Colon Carcinoma Metastatic in the Lung (tissue), 2 donors: Measurements from ENCODE around the genes ZNF678 and WNT3A.

DNA sequence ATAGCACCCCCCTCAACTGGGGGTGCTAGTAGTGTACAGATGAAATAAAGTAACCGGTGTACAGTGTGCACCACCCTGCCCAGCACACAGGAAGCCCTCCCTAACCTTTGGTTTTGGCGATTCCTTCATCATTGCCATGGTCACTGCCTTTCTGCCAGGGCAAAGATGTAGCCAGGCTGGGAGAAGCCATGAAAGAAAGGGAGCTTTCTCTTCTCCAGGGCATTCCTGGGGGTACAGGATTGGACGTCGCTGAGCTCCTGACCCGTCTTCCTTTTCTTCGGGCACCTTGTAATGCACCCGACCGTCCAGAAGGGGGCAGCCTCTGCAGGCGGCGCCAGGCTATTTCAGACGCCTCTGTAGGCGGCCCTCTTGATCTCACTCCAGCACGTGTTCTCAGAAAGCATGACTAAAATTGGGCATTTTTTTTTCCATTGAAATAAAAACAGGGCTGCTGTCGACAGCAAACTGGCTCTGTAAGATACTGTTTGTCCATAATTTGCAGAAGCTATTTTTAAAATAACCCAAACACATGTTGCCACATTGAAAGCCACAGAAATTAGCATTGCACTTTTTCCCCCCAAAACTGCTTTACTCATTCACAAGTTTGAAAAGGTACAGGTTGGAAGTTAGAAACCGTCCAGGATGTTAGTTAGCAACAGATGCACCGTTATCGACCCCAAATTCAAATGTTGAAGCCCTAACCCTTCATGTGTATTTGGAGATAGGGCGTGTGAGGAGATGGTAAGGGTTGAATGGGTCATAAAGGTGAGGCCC, 78.0 kb downstream of the STUM start:
- PRO-cap, 2 experiments = no peak in any of the 2 experiments

- PRO-cap, 2 experiments = no peak in any of the 2 experiments
Observed at GRCh38 chr1:226645730-226646592, 93.1 kb downstream of the ITPKB start.

GRCh38 chr1:226672114-226672803, 66.8 kb downstream of the ITPKB start:
- PRO-cap, 2 experiments = no peak in any of the 2 experiments

- PRO-cap, 2 experiments = no peak in any of the 2 experiments
Observed at GRCh38 chr1:226702297-226703163, 36.6 kb downstream of the ITPKB start.

DNA sequence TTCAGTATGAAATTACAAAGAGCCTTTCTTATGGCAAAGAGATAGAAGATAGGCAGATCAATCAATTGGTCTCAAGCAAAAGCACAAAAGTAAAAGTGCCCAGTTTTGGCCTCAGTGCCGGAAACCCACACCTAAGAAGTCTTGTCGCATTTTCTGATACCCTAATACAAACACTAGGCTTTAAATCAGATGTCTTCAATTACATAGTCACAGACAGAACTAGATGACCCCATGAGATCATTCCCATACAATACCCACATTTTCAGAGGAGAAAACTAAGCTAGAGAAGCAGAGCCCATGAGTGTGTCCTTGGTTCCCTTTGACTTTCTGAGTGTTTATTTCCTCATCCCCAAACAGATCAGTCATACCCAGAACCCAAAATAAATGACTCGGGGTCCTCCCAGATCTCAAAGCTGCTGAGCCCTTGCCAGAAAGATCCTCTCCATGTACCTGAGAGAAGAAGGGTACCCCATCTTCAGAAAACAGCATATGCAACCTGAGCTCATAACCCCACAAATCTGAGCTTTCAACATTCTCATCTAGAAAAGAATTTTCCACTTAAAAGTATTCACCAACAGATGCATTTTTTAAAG, 7.6 kb downstream of the ITPKB start:
- PRO-cap, 2 experiments = no peak in any of the 2 experiments

- PRO-cap, 2 experiments = no peak in any of the 2 experiments
Observed at GRCh38 chr1:226739600-226740505, 771 bp upstream of the ITPKB start.

DNA sequence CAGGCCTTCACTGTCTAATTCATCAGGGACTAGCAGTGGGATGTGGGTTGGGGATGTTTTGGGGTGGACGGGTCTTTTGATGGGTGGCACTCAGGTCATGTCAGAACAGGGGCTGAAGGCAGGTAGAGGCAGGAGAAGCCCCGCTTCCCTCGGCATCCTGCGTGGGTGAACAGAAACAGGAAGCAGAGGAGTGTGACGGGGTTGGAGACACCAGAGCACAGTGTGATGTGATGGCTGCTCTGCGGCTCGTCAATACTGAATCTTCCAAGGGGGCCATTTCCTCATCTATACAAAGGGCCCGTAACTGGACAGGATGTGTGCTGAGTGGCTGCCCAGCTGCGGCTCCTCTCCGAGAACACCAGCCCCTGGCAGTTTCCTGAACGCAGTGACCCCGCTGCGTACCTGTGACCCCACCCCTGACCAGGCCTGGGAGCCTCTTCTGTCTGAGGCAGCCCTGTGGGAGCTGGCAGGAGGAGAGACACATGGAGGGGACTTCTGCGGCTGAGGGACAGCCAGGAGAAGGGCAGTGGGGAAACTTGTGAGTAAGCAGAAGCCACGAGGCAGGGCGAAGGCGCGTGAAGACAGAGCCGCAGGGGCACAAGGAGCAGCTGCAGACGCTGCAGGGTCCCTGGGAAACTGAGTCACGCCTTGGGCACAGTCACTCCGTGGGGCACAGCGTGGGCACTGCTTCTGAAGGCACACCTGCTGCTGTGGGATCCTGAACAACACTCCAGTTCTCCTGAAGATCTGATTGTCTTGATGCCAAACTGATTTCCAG, 60.0 kb upstream of the ITPKB start:
- PRO-cap, 2 experiments = no peak in any of the 2 experiments

DNA sequence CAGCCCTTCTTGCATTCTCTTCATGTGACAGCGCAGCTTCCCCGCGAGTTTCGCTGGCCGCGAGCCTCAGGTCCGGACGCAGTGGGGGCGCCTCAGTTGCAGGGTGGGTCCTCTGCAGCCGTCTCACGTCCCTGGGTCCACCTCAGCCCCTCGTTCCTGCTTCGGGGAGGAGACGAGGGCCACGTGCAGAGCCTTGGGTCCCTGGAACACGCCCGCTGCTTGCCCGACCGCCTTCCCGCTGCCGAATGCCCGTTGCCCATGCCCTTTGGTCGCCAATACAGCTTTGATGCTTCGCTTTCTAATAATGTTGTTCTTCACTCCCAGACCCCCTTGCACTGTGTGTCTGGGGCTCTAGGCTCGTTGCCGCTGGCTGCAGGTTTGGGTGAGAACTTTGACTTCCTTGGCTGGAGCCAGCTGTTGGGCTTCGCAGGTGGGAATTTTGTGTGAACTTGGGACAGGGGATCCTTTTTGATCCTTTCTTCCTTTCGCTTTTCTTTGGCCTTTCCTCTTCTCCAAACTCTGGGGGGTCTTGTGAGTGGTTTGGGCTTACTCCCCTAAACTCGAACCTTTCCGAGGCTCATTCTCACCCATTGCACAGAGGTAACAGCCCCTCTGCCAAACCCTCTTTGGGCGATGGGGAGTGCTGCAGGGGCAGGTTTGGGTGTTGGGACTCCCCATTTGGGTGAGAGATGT, 530 bp downstream of the COQ8A start:
- PRO-cap, 2 experiments = peak in 1 of 2 experiments; most common minus-strand start position 247 of the sequence (in 1)

DNA sequence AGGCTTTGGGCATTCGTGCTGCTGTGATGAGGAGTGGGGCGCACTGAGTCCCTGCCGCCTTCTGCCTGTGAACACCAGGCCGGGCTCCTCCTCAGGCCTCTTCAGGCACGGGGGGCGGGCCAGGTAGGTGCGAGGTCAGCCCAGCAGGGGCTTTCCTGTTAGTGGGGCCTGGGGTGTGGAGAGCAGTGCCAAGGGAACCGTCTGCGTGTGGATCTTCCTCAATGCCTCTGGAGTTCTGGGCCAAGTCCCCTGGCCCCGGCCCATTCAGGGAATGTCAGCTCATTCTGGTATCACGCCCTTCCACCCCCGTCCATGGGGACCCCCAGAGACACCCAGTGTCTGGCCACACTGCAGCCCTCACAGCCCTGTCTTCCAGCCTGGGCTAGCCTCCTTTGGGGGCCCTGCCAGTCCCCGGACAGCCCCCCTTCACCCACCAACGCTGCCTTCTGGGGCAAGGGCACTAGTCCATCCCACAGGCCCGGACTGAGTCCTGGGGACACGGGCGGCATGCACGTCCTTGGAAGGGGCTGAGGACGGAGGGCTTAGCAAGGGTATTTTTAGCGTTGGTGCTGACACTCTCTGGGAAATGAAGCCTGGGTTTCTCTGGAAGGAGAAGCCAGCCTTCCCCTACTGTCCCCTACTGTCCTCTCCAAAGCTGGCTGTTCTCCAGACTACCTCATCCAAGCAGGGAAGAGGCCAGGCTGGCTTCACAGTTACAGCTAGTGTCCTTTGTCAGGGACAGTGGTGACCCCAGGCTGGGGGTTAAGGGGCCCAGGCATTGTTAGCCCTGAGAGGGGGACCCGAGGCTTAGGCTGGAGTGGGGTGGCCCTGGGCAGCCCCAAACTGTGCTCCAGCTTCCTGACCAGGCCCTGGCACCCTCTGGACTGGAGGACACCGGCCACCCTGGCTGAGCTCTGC, 39.4 kb downstream of the COQ8A start:
- PRO-cap, 2 experiments = no peak in any of the 2 experiments

DNA sequence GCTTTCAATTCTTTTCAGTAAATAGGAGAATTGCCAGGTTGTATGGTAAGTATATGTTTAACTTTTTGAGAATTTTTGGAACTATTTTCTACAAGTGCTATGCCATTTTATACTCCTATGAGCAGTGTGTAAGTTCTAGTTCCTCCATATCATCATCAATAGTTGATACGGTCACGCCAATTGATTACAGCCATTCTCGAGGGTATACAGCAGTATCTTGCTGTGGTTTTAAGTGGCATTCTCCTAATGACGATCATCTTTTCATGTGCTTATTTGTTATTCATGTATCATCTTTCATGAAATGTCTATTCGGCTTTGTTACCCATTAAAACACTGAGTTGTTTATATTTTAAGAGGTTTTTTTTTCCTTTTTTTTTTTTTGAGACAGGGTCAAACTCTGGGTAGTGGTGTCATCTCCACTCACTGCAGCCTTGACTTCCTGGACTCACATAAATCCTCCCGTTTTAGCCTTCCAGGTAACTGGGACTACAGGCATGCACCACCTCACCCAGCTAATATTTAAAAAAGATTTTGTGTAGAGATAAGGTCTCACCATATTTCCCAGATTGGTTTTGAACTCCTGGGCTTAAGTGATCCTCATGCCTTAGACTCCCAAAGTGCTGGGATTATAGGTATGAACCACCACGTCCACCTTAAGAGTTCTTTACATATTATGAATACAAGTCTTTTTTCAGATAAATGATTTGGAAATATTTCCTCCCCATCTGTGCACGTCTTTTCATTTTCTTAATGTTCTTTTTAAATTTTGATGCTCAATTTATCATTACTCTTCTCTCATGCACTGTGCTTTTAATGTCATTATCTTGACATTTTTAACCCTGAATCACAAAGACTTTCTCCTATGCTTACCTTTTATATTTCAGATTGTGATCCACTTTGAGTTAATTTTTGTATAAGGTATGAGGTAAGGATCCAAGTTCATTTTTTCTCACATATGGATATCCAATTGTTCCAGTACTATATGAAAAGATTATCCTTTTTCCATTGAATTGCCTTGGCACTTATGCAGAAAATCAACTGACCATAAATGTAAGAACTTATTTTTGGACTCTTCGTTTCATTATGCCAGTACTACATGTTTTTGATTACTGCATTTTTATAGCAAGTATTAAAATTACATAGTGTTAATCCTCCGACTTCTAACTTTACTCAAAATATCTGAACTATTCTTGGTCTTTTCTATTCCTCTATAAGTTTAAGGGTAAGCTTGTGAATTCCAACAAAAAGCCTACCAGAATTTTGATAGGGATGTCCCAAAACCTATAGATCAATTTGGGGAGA, 146.7 kb downstream of the COQ8A start:
- PRO-cap, 2 experiments = no peak in any of the 2 experiments

DNA sequence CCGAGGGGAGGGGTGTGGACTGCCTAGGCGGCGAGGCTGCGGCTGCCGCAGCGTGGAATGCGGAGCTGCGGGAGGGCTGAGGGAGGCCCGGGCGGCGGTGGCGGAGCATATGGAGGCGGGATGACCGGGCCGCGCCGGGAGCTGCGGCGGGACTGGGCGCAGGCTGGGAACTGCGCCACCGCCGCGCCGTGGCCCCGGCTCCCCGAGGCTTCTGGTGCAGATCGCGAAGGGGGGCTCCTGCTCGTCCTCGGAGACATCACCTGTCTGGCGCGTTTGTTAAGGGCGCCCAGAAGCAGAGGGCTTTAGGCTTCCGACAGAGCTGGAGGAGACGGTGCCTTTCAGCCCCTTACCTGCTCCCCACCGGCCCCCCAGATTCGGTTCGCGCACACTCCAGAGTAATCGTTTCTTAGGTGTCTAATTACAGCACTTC, 391 bp upstream of the CDC42BPA start:
- PRO-cap, 2 experiments = peak in 2 of 2 experiments; most common plus-strand start position 26 of the sequence (in 1); most common minus-strand start position 213 of the sequence (in 2)

GRCh38 chr1:227563281-227564544, at the start of gene ZNF678:
Gene ZNF678, plus strand, starts transcription at chr1:227563556.
- PRO-cap, 2 experiments = peak in 2 of 2 experiments; most common plus-strand start chr1:227563565 (in 2); most common minus-strand start chr1:227563782 (in 2)

DNA sequence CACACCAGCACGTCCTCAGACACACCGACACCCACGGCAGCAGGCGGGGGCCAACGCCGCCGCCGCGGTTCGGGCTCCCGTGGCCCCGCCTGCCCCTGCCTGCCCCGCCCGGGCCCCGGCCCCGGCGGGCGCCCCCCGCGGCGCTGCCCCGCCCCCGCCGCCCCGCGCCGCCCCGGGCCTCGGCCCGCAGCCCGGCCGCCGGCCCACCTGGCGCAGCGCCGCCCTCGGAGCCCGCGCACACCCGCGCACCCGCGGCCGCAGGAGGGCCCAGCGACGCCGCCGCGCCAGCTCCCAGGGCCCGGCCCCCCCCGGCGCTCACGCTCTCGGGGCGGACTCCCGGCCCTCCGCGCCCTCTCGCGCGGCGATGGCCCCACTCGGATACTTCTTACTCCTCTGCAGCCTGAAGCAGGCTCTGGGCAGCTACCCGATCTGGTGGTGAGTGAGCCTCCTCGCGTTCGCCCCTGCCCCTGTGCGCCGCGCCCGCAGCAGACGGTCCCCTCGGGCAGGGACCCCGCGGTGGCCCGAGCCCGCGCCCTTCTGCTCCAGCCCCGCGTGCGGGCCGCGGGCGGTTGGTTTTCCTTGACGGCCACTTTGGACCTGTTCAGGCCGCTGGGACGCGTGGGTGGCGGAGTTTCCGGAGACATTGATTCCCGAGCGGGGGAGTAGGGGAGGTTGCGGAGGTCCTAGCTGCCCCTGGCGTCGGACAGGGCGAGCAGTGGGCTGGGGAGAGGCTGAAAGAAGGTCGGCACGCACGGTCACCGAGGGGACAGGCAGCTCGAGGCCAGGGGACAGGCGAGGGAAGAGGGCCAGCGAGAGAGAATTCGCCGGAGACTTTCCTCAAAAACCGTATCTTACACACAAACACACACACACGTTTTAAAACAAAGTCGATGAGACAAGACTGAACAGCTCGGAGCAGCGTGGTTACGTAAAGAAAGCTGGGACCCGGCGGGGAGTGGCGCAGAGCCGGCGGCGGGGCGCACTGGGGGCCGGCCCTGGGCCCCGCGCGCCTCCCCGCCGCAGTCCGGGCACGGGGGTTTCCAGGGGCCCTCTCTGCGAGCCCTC, at the start of gene WNT3A:
TSS of gene WNT3A (plus strand) at position 234 of the 1,065 bp plus-strand sequence.
- PRO-cap, 2 experiments = no peak in any of the 2 experiments

DNA sequence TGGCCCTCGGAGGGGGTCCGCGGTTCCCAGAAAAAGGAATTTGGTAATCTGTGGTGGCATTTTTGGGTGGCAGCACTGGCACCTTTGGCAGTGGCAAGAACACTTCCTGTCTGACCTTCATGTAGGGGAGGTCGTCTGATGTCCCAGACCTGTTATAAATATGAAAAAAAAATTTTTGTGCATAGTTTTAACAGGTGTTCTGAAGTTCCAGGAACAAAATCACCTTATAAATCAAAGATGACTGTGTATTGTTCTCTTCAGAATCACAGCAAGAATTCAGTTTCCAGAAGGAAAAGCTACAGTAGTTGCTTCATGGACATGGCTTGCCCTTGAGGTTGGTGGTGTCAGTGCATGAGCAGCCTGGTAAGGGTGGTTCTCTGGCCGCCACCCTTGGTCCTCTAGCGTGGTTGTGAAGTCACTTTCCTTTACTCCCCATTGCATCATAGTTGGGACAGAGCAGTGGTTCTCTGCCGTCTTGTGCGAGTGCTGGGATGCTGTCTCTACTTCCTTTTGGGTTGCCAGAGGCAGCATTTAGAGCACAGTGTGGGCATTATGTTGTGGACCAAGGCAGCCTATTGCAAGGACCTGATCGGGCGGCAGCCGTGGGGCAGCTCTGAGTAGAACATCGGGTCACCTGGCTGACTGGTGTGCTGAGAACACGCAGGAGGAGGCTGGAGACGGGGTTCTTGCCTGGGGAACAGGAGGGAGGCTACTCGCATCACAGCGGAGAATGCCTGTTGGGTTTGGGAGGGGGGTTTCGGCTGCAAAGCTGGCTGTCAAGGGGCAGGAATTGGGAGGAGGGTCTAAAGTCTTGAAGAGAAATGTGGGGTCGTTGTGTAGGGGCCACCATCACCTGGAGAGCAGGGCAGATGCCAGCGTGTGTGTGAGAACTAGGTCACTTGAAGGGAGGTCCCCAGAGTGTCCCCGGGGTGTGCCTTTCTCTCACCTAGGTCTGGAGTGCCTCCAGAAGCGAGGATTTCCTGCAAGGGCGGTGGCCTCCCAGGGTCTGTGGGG, 6.2 kb downstream of the ARF1 start:
- PRO-cap, 2 experiments = no peak in any of the 2 experiments

DNA sequence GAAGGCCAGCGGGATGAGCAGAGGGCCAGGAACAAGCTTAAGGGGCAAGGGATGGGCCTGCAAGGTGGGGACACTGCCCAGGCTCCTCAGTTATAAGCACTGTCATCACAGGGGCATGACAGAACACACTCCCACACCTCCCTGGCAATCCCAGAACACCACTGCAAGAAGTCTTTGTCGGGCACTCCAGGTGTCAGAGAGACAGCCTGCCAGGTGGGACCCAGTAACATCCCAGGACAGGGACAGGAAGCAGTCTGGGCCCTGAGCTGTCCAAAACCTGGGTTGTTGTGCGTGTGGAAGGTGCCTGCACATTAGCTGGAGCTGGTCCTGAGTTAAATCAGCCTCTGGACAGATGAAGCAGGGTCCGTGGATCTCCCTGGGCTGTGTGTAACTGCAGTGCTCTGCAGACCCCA, 2.7 kb upstream of the C1orf35 start:
- PRO-cap, 2 experiments = no peak in any of the 2 experiments

GRCh38 chr1:228145263-228146054, 4.3 kb upstream of the GJC2 start:
- PRO-cap, 2 experiments = no peak in any of the 2 experiments

- PRO-cap, 2 experiments = no peak in any of the 2 experiments
Observed at GRCh38 chr1:228208338-228209028, 639 bp downstream of the OBSCN start.

DNA sequence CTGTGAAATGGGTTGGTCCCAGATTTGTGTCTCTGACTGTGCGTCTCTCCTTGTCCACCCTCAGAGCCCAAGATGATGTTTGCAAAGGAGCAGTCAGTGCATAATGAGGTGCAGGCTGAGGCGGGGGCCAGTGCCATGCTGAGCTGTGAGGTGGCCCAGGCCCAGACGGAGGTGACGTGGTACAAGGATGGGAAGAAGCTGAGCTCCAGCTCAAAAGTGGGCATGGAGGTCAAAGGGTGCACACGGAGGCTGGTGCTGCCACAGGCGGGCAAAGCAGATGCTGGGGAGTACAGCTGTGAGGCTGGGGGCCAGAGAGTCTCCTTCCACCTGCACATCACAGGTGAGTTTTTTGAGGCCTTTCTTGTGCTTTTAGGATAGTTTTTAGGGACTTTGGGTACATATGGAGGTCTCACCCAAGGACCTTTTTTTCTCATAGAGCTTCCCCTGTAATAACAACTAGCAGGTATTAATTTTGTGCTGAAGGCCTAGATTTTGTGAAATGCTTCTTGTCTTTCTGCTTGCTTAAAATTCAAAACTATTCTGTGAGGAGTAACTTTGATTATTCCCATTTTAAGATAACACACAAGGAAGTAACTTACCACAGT, 36.5 kb downstream of the OBSCN start:
- PRO-cap, 2 experiments = no peak in any of the 2 experiments

DNA sequence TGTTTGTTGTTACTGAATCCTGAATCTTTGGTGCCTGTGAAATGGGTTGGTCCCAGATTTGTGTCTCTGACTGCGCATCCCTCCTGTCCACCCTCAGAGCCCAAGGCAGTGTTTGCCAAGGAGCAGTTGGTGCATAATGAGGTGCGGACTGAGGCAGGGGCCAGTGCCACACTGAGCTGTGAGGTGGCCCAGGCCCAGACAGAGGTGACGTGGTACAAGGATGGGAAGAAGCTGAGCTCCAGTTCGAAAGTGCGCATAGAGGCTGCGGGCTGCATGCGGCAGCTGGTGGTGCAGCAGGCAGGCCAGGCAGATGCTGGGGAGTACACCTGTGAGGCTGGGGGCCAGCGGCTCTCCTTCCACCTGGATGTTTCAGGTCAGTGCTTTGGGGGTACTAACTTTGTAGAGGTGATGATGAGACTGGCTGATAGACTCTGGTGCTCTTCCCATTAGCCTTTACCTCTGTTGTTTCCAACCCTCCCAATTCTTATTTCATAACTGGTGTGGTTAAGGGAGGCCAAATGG, 38.6 kb downstream of the OBSCN start:
- PRO-cap, 2 experiments = no peak in any of the 2 experiments

DNA sequence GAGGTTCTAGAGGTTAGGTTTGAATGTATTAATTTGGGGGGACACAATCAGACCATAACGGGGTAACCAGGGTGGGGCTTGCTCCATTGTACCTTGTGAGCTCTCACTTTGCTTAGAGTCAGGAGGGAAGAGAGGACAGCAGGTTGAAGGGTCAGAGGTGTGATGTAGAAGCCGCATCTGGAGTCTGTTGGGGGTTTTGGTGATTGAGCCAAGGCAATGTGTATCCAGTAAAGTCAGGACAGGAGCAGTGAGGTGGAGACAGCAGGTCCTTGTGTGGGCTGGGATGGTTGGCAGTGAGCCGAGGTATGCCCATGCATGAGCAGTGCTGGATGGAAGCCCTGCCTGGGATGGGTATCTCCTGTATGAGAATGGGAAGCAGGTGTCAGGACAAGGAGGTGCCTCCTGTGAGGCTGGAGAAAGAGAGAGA, 89.9 kb downstream of the OBSCN start:
- PRO-cap, 2 experiments = no peak in any of the 2 experiments